Peritoneum (tissue), 1 donor: ENCODE data around the gene ZNF438.

DNA sequence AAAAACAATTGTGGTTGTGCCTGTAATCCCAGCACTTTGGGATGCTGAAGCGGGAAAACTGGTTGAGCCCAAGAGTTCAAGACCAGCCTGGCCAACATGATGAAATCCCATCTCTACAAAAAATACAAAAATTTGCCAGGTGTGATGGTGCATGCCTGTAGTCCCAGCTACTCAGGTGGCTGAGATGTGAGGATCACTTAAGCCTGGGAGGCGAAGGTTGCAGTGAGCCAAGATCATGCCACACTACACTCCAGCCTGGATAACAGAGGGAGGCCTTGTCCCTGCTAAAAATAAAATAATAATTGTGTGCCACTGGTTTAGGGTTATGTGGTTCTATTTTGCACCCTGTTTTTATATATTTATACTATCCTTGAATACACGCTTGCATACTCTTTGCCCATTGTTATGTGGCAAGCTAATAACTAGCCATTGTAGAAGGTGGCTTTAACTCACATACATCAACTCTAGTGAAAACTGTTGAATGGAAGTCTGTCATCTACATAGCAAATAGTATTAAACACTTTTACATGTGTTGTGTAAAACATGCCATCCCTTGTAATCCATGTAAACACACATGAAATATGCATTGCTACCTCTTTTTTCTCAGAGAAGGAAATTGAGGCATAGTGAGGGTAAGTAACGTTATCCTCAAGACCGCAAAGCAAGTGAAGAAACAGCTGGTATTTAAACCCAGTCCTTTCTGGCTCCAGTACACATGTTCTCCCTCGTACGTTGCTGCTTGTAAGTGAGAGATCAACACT lies 28.2 kb downstream of the MAP3K8 start:
- PRO-cap = no peak

- PRO-cap = no peak
Measured at GRCh38 chr10:30502229-30502758, 68.3 kb downstream of the MAP3K8 start.

DNA sequence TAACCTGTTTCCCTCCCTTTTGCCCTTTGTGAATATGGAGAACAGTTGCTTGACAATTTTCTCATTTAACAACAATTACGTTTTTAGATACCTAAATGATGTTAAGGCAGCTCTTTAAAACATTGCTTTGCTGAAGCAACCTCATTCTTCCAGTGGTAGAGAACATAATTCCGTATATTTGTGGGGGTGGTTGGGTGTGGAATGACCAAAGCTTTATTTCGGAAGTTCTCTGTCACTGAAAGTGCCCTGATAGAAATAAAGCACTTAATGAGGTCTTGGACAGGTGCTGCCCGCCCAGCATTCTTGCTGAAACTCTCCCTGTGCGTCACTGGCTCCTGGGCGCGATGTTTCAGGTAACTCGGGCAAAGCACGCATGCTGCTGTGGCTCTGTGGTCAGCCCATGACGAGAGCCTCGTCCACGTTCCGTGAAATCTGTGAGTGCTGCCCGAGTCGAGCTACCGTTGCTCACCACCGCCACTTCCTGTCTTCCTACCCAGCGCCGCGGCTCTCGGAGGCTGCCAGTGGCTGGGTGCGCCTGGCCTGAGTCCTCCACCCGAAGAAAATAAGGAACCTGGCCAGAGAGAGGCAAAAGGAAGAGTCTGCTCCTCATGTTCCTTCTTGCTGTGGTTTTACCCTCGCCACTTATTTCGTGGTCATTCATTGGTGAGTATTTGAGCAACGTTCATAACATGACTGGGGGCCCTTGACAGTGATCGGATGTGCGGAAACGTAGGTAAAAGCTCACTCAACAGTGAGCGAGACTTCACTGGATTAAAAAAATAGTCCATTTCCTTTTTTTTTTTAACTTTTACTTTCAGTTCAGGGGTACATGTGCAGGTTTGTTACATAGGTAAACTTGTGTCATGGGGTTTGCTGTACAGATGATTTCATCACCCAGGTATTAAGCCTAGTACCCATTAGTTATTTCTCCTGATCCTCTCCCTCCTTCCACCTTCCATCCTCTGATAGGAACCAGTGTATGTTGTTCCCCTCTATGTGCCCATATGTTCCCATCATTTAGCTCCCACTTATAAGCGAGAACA lies 95.5 kb downstream of the MAP3K8 start:
- PRO-cap = no peak

DNA sequence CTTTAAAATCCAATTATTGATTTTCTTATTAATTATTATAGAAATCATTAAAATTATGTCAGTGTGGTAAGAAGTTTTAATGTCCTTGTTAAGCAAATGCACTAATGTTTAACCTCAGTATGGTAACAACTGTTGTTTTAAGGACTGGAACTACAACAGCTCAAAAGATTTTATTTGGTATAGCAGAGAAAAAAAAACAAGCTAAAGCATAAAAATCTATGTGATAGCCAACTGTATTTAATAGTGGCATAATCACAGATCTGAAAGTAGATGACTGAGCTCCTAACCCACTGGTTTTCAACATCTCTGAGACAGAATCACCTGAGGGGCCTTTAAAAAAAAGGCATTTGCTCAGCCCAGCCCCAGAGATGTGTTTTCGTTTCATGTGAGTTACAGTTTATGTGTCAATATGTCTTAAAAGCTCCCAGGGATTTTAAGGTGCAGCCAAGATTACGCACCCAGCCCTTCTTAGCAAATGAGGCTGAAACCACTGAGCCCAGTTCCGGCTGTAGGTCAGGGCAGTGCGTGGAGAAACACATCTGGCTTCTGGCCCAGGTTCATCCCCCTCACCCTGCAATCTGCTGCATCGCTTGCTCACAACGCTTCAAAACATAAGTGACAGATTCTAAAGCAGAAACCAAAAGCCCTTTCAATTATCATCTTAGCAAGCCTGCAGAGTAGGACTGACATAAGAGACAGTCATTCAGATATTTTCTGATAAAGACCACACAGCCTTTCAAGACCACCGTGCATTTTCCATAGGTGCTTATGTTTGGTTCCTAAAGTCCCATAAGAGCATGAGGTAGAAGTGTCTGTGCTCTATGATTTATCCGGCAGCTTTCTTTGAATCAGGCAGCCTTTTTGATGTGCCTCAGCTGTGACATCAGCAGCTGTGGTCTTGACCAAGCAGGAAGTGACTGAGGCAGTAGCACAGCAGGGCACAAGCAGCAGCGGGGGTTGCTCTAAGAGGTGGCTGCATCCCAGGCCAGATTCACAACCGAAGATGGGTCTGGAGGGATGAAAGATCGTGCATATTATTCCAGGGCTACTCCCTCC lies 71.9 kb upstream of the LYZL2 start:
- PRO-cap = no peak

GRCh38 chr10:30980947-30981440 lies 50.7 kb downstream of the ZNF438 start:
- PRO-cap = no peak

DNA sequence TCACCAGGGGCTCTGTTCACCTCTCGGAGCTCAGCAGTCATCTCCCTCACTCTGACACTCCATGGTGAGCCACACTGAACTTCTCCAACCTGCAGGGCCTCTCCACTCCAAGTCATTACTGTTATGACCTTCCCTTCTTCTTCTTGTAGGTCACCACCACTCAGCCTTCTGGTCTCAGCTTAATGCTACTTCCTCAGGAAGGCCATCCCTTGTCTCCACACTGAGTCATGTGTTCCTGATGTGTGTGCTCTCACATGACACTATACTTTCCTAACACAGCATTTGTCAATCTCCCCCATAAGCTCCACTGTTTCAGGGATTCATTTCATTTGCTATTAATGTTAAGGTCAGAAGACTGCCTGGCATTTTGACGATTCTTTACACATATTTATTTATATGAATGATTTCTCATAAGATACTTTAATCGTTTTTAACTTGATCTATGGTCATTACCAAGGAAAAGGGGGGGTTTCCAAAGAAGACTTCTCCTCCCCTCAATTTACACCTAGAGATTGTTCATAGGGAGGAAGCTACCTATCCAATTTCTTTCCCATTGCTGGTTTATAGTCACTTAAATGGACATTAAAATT lies 32.2 kb downstream of the ZNF438 start:
- PRO-cap = unidirectional peak, minus-strand start at position 117 of the sequence

DNA sequence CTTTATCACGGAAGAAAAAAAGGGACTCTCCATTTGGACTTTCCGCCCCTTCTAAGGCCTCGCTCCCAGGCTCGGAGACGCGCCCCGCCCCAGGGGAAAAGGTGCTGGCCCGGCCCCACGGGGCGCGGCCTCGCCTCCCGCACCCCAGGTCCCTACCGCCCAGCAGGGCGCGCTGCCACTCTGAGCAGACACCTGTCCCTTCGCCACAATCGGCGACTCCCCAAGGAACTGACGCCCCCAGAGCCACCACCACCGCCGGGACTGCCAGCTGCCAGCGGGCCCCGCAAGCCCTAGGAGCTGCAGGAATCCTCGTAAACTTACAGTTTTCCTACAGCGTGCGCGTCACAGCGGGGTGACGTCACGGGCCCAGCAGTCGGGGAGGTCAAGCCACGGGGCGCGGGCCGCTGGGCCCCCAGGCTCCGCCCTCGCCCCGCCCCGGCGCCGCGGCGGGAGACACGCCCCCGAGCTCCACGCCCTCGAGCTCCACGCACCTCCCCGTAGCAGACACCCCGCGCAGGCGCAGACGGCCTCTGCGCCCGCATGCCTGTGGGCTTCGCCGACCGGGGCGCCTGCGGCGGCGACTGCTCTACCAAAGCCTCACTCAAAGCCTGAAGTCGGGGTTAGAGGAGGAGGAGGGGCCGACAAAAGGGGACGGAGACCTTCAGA lies at the start of gene ZNF438:
Gene ZNF438 (minus strand): TSS at position 354 of the 666 bp plus-strand sequence.
- PRO-cap = bidirectional peak, plus-strand start at position 541 of the sequence, minus-strand start at position 313 of the sequence

- PRO-cap = no peak
Measured at GRCh38 chr10:31146424-31146951, 114.8 kb upstream of the ZNF438 start.

GRCh38 chr10:31426504-31426936 lies 107.5 kb downstream of the ZEB1 start:
- PRO-cap = no peak

DNA sequence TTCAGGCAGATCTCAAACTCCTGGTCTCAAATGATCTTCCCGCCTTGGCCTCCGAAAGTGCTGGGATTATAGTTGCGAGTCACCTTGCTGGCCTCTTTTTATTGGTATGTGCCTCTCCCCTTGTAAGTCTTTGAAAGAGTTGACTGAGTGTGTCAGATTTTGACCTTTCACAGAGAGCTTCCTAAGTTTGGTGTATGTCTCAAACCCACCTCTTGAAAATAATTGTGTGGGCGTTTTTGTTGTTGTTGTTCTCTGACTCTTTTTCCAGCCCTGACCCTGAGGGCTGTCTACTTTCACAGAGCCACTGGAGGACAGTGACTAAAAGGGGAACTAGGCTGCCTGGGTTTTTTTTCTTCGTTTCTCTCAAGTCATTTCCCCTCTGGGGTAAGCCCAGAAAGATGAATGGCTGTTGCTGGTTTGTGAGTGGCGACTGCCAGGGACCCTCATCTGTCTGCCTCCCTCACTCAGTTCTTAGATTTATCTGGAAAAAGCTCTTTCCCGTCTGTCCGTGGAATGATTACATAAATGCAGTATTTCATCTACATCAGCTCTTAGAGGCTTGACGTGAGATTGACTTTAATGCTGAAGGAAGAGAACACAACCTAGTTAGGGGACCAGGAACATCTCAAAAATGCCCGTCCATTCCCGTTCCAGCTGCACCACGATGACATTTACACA lies 262.9 kb downstream of the ZEB1 start:
- PRO-cap = no peak

- PRO-cap = no peak
Measured at GRCh38 chr10:31587203-31587478, 268.1 kb downstream of the ZEB1 start.

DNA sequence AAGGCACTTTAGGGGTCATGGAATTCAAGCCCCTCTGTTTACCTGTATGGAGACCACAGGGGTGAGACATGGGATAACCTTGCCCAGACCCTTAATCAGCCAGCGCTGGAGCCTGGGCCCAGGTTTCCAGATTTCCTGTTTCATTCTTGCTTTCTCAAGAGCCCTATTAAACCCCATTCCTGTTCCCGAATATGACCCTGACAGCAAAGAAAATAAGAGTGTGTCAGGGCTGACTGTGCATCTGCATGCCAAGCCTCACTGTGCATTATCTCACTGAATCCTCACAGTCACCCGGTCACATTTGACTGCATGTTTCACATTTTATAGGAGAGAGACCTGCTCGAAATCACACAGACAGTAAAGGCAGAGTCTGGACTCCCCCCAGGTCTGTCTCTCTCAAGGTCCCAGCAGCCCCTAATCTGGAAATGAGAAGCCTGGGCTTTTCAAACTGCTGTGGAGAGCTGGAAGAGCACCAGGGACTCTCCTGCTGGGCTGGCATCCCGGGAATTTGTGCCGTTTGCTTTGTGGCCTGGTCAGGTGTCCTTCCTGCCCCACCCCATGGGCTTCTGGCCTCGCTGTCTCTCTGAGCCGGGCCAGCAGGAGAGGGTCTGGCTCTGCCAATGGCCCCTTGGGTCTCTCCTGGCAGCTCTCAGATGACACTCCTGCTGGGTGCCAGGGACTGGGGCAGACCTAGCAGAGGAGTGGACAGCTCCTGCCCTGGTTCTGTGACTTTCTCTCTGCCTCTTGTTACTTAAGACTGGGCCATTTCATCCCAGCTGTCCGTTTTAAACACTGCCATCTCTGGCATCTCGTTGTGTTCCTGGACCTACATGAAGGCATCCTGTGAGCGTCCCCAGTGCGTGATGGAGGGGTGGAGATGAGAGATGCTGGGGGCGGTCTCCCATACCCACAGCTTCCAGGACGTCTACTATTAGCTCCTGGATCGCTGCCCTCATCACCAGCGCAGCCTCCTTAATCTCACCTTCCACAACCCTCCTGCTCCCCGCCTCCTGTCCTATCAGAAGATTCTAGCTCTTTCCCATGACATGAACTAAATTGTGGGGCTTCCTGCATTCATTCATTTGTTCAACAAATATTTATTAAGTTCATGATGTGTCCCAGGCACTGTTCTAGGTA lies 173.6 kb downstream of the ARHGAP12 start:
- PRO-cap = no peak

DNA sequence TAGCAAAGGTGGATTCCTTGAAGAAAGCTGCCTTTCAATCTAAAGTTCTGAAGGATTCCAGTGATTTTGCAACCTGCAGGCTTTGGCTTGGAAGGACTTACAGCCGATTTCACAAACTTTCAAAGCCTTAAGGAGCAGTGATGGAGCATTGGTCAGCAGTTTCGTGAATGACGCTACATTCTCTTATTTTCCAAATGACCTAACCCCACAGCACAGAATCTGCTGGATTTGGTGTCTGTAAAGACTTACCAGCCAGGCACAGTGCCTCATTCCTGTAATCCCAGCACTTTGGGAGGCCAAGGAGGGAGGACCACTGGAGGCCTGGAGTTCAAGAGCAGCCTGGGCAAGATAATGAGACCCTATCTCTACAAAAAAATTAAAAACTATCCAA lies 167.4 kb downstream of the ARHGAP12 start:
- PRO-cap = no peak

DNA sequence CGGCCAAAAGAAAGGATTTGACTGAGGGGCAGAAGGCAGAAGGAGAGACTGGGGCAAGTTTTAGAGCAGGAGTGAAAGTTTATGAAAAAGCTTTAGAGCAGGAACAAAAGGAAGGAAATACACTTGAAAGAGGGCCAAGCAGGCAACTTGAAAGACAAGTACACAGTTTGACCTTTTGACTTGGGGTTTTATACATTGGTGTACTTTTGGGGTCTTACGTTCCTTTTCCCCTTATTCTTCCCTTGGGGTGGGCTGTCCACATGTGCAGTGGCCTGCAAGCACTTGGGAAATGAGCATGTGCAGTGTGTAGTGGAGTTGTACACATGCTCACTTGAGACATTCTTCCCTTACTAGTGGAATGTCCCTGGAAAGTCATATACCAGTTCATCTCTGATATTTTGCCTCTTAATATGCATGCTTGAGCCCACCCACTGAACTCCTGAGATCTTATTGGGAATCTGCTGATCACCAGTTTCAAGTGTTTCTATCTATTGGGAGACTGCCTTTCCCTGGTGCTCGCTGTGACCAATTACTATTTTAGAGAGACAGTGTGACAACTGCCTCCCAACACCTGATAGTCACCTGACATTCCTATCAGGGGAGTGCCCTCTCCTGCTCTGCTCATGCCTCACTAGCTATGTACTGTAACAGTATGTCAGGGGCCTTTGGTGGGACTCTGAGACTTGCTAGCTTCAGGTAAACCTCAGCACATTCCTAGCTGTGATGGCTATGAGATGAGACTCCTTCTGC lies 34.0 kb upstream of the ARHGAP12 start:
- PRO-cap = no peak

DNA sequence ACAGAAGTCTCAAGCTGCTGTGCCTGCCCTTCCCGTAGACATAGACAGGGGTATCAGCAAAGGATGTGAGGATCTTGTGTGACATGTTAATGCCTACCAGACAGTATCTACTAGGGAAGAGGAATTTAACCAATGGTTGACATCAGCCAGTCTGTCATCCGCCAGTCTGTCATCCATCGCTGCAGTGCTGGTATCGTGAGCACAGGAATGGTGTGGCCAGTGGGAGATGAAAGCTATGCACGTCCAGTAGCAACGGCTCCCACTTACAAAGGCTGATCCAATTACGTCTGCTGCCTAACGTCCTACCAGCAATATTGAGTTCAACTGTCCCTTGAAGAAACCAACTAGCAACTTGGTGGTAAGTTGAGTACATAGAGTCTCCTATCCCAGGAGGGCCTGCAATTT lies 50.9 kb downstream of the KIF5B start:
- PRO-cap = no peak

DNA sequence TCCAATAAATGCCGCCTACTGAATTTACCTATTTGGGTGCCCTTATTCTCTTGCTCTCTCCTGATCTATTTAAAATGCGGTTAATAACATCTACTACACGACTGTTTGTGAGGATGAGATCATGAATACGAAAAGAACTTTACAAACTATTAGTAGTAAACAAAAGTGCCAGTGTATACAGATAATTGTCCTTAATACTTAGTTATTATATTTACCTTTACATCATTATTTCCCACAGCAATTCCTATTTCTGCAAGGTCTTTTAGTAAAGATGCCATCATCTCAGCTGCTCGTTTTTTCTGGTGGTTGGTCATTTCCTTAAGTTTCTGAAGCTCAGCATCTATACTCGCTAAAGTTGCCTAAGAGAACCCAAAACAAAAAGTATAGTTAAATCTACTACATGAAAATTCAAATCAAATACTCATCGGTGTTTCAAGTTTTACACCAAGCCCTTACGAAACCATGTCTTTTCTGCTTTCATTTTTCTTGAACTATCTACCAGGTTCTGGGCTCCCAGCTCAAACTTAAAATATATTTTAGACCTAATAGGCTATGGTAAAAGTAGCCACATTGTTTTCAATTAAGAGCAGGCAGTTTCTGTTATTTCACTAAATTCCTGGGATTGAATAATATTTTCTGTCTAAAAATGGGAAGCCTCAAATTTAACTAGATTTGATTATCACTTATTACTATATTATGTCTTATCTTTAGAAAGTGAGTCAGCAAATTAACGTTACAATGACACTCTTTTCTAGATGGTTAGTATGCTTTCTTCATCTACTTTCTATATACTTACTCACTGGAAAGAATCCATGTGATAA lies 27.8 kb downstream of the KIF5B start:
- PRO-cap = no peak

GRCh38 chr10:32348579-32348849 lies 1.6 kb upstream of the EPC1 start:
- PRO-cap = no peak

DNA sequence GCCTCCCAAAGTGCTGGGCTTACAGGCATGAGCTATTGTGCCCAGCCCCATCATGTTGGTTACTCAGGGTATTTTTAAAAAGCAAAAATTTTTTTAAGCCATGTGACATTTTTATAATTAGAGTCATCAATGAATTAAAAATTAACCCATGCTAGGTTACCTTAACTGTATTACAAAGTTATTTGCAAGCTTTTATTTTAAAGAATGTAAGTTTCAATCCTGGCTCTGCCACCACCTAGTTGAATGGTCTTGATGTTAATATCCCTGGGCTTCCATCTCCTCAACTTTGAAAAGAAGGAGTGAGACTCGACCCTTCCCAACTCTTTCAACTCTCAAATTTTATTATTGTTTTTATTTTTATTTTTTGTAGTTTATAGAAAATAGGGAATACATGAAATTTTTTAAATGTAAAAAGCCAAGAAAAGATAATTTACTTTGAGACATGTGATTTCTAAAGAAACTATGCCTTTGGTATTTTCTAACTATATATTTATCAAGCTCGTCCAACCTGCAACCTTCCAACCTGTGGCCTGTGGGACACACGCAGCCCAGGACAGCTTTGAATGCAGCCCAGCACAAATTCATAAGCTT lies 17.4 kb upstream of the EPC1 start:
- PRO-cap = no peak

GRCh38 chr10:32447137-32447332 lies 1.1 kb downstream of the CCDC7 start:
- PRO-cap = no peak

DNA sequence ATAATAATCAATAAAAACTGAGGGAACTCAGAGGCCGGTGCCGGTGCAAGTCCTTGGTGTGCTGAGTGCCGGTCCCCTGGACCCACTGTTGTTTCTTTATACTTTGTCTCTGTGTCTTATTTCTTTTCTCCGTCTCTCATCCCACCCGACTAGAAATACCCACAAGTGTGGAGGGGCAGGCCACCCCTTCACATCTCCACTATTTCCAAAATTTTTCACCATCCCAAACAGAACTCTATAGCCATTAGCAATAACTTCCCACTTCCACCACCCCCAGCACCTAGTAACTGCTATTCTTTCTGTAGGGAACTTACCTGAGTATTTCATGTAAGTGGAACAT lies 62.8 kb downstream of the ITGB1 start:
- PRO-cap = no peak